NT2/D1 (cell line): ENCODE data around the gene UBE3A.

DNA sequence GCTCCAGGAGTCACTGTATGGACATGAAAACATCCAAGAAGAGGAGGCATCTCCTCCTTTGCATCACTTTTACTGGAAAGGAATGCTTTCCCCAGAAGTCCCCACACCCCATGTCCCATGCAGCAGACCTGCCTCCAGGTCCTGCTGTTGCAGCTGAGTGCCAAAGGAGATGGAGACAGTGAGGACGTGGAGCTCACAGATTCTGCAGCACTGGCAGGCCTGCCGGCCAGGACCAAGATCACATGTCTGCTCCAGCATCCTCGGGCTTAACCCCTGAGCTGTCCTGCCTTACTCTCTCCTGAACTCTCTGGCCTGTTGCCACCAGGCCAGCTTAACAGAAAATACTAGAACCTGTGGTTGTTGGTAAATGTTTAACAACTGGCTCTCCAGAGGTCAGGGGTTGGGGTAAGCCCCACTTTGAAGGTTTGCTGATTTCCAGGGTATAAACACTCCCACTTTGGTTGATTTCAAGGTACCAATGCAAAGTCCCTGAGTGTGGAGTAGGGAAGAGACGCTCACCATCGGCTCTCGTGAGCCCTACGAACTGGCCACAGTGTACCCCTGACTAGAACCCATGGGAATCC lies 133.8 kb downstream of the OR4N4 start:
- RRBS, 2 experiments, result no CpG with 5 or more reads among the region's 7 CpGs

DNA sequence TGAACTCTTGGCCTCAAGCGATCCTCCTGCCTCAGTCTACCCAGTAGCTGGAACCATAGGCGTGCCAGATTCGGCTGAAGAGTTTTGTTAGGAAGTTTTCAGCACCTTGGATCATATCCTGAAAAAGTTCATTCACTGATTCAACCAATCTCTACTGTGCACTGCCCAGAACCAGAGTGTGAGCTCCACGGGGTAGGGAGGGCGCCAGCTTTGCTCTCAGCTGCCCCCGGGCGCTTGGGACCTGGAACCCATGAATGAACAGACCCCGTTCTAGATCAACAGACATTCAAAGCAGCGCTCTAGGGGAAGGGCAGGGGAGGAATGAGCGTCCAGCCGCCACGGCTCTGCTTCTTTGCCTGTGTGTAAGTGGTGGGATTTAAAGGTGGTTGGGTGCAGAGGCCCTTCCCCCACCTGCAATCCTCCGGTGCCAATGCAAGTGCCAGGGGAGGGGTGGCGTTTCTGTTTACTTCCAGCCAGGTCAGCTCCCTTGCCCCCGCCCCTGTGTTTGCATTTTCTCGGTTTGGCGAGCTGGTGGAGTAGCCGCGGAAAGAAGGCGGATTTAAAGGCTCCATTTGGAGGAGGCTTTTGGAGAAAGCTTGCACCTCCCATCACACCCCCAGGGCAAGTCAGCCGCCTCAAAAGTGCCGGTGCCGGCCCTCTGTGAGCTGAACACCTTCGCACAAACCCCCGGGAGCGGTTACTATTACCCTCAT lies 162.3 kb downstream of the OR4N4 start:
- RRBS, 2 experiments, result 42% methylated on average over 2 of the region's 26 CpGs; no CpG with 5 or more reads in 1 of the 2 experiments

- RRBS, 2 experiments, result no CpG with 5 or more reads among the region's 10 CpGs
Measured at GRCh38 chr15:22828561-22829244, 9.8 kb upstream of the NIPA2 start.

GRCh38 chr15:22955542-22955990 lies 24.6 kb downstream of the CYFIP1 start:
- RRBS, 2 experiments, result no CpG with 5 or more reads among the region's 5 CpGs

DNA sequence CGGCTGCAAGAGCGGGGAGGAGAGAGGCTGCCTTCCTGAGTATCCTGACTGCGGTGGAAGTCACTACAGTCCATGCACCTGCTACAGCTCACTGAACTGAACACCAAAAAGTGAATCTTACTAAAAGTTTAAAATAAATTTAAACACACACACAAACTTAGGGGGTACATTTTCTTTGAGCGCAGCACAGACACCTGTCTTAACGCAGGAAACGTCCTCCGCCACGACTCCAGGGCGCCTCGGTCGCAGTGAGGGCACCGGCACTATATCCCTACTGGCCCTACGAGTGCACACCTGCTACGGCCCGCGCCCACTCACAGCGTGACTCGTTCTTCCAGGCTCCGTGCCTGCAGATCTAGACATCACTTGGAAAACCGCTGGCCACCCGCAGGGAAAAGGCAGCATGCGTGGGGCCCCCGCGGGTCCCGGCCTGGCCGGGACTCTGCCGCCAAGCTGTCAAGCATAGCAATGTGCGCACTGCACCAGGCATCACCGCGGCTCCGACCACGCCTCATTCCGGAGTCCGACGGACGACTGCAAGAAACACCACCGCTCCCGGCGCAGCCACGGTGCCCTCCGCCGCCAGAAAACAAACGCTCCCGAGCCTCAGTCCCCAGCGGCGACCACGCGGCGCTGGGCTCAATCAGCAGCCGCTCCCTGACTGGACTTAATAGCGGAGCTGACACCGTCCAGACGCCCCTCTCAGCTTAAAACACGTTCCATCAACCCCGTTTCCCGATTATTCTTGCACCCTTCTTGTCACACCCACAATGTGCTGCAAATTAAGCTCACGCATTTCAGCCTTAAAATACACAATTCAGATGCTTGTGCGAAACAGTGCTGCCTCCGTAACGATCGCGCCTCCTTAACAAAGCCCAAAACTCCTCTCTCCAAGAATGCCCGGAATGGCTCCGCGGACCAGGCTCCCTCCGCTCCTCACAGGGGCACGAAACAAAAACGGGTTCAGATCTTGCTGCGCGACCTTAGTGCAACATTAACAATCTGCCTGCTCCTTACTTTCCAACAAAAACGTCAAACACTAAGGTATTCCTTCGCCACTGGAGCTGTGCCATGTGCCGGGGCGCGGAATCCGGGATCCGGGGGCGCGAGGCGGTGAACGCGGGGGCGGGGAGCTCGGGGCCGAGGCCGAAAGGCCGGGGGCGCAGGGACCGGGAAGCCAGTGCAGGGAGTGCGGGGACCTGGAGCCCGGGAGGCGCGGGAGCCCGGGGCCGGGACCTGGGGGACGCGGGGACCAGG lies 873 bp downstream of the CYFIP1 start:
- RRBS, 2 experiments, result no CpG with 5 or more reads among the region's 97 CpGs

GRCh38 chr15:23304844-23305166 lies 29.2 kb downstream of the GOLGA6L26 start:
- RRBS, 2 experiments, result no CpG with 5 or more reads among the region's 4 CpGs

DNA sequence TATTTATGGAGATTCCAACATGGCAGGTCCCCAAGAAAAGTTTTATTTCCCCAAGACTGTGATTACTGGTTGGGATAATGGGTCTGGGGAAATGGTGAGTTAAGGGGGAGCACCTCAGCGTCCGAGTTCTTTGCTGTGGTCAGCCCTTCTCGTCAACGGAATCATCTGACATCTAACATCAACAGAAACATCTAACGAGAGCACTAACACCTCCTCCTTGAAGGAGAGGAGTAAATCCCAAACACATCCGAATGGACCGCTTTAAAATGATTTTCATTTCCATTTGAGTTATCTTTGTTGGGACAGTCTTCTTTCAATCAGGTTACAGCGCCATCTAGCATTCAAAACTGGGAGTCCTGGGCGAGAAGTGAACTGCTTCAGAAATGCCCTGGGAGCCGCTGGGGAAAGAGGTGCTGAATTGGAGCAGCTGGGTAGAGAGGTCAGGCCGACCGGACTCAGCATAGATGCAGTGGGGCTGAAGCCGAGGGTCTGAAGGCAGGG lies 169.8 kb upstream of the NDN start:
- RRBS, 2 experiments, result no CpG with 5 or more reads among the region's 13 CpGs

DNA sequence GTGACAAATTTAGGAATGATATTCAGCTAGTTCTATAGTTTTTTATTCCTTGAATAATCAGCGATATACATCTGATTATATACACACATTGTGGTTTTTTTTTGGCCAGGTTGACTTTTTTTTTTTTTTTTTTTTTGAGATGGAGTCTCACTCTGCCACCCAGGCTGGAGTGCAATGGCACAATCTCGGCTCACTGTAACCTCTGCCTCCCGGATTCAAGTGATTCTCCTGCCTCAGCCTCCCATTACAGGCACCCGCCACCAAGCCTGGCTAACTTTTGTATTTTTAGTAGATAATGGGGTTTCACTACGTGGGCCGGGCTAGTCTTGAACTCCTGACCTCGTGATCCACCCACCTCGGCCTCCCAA lies 38.9 kb upstream of the SNRPN start:
- RRBS, 2 experiments, result 78% methylated on average over 2 of the region's 8 CpGs; no CpG with 5 or more reads in 1 of the 2 experiments

- RRBS, 2 experiments, result no CpG with 5 or more reads among the region's 1 CpG
Measured at GRCh38 chr15:24981929-24982128, 27.0 kb downstream of the SNRPN start.

GRCh38 chr15:25070234-25070729 lies 115.5 kb downstream of the SNRPN start:
- RRBS, 2 experiments, result no CpG with 5 or more reads among the region's 10 CpGs

GRCh38 chr15:25437686-25438102 lies 1.1 kb downstream of the UBE3A start:
- RRBS, 2 experiments, result no CpG with 5 or more reads among the region's 6 CpGs

GRCh38 chr15:25438103-25439053 lies at the start of gene UBE3A:
TSS of gene UBE3A (minus strand) at chr15:25439024.
- RRBS, 2 experiments, result under 1 to 1% methylated on average over 25 of the region's 123 CpGs

DNA sequence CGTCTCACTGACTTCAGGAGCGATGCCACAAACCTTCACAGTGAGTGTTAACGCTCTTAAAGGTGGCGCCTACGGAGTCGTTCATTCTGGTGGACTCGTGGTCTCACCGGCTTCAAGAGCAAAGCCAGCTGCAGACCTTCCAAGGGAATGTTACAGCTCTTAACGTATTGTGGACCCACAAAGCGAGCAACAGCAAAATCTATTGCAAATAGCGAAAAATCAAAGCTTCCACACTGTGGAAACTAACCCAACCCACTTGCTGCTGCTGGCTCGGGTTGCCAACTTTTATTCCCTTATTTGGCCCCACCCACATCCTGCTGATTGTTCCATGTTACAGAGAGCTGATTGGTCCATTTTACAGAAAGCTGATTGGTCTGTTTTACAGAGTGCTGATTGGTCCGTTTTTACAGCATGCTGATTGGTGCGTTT lies 64.4 kb upstream of the UBE3A start:
- RRBS, 2 experiments, result no CpG with 5 or more reads among the region's 14 CpGs

- RRBS, 2 experiments, result no CpG with 5 or more reads among the region's 14 CpGs
Measured at GRCh38 chr15:25783743-25784399, 79.3 kb downstream of the ATP10A start.

DNA sequence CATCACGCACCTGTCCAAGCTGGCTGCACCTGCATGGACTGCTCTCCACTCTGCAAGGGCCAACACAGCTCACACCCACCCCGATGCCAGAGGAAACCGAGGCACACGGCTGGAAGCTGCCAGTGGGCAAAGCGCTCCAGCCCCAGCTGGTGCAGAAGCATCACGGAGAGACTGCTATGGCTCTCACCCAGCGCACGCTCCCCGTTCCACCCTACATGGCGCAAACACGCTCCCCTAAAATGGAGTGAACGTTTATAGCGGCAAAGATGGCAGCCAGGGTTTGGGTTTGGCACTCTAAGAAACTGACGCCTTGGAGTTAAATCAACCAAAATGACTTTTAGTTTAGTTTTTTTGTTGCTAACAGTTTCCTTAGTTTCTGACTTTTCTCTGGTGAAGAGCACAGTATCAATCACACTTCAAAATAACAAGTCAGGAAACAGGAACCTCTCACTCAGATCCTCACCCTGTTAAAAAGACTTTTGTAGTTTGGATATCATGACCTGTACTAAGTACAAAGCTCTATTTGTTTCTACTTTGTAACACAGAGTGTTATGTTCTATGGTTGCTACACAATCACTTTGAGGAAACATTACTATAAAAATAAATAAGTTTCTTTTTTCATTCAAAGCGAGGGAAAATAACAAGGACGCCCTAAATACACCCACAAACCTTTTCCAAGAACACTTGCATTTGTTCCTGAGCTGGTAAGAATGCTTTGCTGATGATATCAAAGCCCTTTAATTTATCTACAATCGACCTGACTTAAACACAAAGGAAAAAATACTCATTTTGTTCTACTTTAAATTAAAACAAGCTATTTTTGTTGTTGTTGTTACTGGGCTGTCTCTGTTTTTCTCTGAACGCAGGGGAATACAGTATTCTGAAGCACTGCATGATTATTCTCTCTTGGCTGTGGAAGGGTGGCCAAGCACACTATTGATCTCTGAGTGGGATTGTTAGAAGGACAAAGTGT lies 51.0 kb downstream of the ATP10A start:
- RRBS, 2 experiments, result no CpG with 5 or more reads among the region's 18 CpGs

GRCh38 chr15:26394537-26395283 lies 378.2 kb downstream of the GABRB3 start:
- RRBS, 2 experiments, result no CpG with 5 or more reads among the region's 10 CpGs

GRCh38 chr15:27095363-27096298 lies 124.7 kb downstream of the GABRG3 start:
- RRBS, 2 experiments, result no CpG with 5 or more reads among the region's 21 CpGs

- RRBS, 2 experiments, result no CpG with 5 or more reads among the region's 32 CpGs
Measured at GRCh38 chr15:27573715-27574568, 525.2 kb downstream of the OCA2 start.

- RRBS, 2 experiments, result no CpG with 5 or more reads among the region's 10 CpGs
Measured at GRCh38 chr15:28948930-28949329, 63.2 kb downstream of the APBA2 start.

- RRBS, 2 experiments, result no CpG with 5 or more reads among the region's 12 CpGs
Measured at GRCh38 chr15:29348227-29348780, 78.7 kb upstream of the NSMCE3 start.